Measurements from ENCODE around the genes LILRA1, FCAR, NCR1, UBE2S and C19orf85.

- RRBS, result no CpG with 5 or more reads among the region's 14 CpGs
Measured at GRCh38 chr19:54250600-54251323, 6.3 kb downstream of the LILRB5 start.

DNA sequence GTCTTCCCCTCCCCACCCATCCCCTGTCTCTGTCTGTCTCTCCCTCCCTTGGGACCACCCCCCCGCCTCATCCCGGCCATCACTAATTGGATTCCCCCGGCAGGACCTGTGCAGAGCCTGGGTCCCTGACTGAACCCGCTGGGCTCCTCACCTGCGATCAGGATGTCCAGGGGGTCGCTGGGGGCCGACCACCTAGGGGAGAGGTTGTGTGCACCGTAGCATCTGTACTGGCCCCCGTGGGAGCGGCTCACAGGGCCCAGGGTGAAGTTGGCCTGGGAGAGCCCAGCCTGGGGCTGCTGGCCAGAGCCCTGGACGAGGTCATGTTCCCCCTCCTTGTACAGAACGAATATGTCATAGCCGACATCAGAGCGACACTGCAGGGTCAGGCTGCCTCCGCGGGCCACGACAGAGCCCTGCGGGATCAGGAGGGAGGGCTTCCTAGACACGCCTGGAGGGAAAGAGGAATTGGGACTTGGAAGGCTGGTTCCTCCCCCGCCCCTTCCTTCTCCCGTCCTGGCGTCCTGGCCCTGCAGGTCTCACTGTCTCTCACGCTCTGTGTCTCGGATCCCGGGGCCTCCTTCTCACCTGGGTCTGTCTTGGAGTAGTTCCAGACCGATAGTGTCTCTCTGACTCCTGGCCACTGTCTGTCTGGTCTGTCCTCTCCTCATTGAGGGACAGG is 1.8 kb downstream of the LILRB5 start:
- RRBS, result no CpG with 5 or more reads among the region's 26 CpGs

GRCh38 chr19:54316608-54317541 is 3.9 kb upstream of the LILRA5 start:
- RRBS, result 56% methylated on average over 3 of the region's 26 CpGs

DNA sequence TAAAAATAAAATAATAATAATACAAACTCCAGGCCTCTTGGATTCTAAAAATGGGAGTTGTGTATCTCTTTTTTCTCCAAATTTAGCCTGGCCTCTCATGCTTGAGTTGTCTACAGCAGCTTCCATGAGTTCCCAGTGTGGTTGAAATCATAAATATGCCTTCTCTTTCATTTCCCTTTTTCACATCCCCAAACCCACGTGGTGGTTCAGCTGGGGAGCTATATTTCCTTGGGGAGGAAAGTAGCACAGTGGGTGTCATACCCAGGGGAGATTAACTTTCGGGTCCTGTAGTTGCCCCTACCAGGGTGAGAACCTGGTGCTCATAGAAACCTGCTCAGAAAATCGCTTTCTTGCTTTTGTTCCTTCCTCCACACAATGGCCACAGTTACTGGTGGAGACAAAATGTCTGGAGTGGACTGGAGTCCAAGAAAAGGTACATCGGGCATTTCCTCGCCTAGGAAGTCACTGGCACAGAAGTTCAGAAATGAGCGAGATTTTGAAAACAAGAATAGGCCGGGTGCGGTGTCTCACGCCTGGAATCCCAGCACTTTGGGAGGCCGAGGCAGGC is 7.0 kb upstream of the LILRA4 start:
- RRBS, result no CpG with 5 or more reads among the region's 10 CpGs

- RRBS, result no CpG with 5 or more reads among the region's 13 CpGs
Measured at GRCh38 chr19:54351989-54352900, 12.5 kb downstream of the LAIR1 start.

- RRBS, result no CpG with 5 or more reads among the region's 23 CpGs
Measured at GRCh38 chr19:54420805-54421440, 5.7 kb downstream of the TTYH1 start.

- RRBS, result 2% methylated on average over 6 of the region's 60 CpGs
Measured at GRCh38 chr19:54447933-54449148, 658 bp upstream of the LENG8 start.

DNA sequence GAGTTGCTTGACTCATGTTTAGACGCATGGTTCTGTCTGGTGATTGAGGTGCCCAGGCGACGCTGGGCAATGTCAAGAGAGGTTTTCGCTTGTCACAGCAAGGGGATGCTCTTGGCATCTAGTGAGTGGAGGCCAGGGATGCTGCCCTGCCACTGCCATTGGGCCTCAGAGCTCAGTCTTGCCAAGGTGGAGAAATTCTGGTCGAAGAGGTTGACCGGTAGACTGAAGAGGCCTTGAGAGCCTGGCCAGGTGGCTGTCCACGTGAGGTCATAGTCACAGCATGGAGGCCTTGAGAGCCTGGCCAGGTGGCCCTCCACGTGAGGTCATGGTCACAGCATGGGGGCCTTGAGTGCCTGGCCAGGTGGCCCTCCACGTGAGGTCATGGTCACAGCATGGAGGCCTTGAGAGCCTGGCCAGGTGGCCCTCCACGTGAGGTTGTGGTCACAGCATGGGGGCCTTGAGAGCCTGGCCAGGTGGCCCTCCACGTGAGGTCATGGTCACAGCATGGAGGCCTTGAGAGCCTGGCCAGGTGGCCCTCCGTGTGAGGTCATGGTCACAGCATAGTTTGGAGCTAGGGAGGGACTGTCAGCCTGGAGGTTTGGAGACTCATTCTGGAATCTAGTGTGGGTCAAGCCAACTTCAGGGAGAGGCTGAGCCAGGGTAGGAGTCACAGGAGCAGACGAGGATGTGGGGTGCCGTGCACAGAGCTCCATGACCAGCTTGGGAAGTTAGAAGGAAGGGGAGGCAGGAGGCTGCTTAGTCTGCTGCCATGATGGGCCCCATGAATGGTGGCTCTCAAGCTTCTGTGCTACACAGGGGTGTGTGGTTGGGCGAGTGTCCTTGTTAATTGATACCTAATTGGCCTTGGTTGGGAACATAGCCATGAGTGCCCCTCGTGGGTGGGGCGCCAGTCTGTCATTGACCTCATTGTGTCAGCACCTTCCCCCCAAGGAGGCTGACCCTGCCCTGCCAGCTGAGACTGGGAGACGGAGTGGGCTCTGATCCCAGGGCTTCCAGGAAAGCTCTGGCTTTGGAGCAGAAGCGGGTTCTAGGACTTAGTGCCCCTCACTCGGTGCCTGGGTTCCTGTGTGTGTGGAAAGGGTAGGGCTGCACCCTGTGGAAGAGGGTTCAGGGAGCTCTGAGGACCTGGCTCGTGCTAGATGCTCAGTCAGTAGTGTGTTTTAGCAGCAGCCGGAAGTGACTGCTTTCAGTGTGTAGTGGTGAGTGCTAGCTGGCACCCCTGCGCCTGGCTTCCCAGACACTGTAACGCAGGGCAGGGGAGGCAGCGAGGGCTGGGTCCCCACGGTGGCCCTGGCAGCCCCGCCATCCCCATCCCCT is 4.0 kb downstream of the LENG9 start:
- RRBS, result no CpG with 5 or more reads among the region's 27 CpGs

- RRBS, result no CpG with 5 or more reads among the region's 13 CpGs
Measured at GRCh38 chr19:54469570-54470496, 3.3 kb downstream of the CDC42EP5 start.

DNA sequence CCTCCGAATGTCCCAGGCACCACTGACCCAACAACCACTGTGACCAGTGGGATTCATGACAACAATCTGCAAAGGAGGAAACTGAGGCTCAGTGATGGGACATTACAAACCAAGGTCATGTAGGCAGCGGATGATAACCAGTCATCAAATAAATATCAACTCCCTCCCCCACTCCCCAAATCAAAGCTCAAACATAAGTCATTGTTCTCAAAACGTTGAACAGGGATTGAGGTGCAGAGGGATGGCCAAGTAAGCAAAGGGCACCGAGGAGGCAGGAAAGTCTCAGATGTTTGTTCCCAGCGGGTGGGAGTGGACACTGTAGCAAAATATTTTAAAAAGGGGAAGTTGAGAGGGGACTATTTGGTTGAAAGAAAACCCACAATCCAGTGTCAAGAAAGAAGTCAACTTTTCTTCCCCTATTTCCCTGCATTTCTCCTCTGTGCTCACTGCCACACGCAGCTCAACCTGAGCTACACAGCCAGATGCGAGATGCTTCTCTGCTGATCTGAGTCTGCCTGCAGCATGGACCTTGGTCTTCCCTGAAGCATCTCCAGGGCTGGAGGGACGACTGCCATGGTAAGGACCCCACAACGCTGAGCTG is at the start of gene LILRA1:
TSS of gene LILRA1 (plus strand) at position 427 of the 601 bp plus-strand sequence.
- RRBS, result no CpG with 5 or more reads among the region's 9 CpGs

DNA sequence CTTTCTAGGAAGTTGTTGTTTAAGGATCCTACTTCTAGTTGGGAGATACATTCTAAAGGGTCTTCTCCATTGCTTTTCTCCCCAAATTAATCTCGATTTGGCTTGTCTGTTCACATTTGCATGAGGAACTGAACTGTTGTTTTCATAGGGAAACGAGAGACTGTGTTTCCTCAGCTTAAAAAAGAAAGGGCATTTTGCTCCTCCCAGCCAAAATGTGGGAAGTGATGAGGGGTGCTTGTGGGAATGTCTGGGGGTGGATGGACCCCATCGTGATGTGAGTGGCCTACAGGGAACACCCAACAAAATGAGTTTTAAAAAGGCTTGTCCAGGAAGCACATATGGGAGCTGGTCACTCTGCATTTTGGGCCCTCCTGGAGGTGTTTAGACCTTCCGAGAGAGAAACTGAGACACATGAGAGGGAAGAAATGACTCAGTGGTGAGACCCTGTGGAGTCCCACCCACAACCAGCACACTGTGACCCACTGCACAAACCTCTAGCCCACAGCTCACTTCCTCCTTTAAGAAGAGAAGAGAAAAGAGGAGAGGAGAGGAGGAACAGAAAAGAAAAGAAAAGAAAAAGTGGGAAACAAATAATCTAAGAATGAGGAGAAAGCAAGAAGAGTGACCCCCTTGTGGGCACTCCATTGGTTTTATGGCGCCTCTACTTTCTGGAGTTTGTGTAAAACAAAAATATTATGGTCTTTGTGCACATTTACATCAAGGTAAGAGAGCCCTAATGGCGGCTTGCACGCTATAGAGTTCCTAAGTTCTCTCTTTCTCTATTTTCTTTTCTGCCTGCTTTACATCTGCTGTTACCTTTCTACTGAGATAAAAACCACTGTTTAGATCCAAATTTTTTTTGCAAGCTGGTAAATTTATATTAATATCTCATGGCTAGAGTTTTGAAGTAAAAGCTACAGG is 13.4 kb upstream of the LILRB1 start:
- RRBS, result no CpG with 5 or more reads among the region's 7 CpGs

DNA sequence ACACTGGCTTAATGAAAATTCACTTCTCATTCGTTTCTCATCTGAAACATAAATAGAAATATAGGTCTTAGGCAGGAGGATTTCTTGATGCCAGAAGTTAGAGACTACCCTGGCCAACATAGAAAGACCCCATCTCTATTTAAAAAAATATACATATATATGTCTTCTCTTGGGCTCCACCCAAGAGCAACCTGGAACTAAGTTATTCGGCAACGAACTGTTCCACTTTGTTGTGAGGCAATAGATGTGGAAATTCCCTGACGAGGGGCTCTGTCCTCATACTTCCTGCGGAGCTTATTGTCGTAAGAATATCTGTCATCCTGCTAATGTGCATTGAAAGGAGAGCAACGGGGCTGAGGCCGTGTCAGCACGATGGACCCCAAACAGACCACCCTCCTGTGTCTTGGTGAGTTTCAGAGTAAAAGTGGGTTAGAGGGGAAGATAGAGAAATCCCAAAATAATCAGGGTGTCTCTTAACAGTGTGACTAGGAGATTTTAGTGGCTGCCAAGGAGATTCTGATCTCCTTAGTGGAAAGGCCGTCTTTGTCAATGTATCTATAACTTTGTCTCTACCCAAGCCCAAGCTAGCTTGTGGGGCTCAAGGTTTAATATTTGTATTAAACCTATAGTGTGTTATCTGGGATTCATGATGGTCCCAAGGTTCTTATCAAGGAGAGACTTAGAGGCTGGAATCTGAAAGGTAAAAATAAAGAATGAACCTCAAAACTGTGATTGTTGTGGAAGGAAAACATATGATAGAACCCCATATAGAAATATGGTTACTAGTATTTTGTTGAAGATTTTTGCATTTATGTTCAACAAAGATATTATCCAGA is at the start of gene FCAR:
TSS of gene FCAR (plus strand) at position 318 of the 836 bp plus-strand sequence.
- RRBS, result no CpG with 5 or more reads among the region's 10 CpGs

GRCh38 chr19:54905522-54906809 is at the start of gene NCR1:
Gene NCR1, plus strand, starts transcription at chr19:54906148.
- RRBS, result 3% methylated on average over 2 of the region's 33 CpGs

- RRBS, result no CpG with 5 or more reads among the region's 29 CpGs
Measured at GRCh38 chr19:55141034-55141649, 7.9 kb downstream of the TNNT1 start.

GRCh38 chr19:55231846-55232761 is 3.5 kb upstream of the TMEM86B start:
- RRBS, result no CpG with 5 or more reads among the region's 24 CpGs

GRCh38 chr19:55324551-55325199 is 466 bp downstream of the TMEM150B start:
- RRBS, result no CpG with 5 or more reads among the region's 16 CpGs

- RRBS, result no CpG with 5 or more reads among the region's 22 CpGs
Measured at GRCh38 chr19:55347749-55348716, 6.5 kb downstream of the COX6B2 start.

DNA sequence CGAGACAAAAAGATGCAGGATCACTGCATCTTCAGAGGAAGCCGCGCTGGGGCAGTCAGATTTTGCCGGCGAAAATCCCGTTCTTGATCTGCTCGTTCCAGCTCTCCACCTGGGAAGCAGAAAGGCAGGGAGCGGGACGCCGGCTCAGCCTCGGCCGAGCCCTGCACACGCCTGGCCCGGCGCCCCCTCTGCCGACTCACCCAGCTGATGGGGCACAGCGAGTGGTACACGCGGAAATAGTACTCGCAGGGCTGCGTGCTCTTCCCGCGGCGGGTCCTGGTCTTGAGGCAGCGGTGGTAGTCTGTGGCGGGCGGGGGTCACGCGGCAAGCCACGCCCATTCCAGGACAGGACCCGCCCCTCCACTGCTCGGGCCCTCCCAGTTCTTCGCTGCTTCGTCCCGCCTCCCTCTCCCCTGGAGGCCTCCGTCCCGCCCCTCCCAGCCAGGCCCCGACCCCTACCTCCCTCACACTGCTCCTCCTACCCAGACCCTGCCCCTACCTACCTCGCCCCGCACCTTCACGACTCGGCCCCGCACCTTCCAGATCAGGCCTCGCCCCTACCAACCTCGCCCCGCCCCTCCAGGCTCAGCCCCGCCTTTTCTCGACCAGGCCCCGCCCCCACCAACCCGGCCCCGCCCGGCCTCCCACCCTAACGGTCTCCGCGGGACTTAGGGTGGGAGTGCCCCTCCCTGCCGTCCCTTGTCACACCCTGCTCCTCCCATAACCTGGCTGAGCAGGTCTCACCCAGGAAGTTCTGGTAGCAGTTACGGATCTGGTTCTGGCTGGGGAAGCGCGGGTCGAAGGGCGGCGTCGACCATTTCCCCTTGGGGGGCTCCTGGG is 633 bp downstream of the COX6B2 start:
- RRBS, result 3% methylated on average over 14 of the region's 63 CpGs

DNA sequence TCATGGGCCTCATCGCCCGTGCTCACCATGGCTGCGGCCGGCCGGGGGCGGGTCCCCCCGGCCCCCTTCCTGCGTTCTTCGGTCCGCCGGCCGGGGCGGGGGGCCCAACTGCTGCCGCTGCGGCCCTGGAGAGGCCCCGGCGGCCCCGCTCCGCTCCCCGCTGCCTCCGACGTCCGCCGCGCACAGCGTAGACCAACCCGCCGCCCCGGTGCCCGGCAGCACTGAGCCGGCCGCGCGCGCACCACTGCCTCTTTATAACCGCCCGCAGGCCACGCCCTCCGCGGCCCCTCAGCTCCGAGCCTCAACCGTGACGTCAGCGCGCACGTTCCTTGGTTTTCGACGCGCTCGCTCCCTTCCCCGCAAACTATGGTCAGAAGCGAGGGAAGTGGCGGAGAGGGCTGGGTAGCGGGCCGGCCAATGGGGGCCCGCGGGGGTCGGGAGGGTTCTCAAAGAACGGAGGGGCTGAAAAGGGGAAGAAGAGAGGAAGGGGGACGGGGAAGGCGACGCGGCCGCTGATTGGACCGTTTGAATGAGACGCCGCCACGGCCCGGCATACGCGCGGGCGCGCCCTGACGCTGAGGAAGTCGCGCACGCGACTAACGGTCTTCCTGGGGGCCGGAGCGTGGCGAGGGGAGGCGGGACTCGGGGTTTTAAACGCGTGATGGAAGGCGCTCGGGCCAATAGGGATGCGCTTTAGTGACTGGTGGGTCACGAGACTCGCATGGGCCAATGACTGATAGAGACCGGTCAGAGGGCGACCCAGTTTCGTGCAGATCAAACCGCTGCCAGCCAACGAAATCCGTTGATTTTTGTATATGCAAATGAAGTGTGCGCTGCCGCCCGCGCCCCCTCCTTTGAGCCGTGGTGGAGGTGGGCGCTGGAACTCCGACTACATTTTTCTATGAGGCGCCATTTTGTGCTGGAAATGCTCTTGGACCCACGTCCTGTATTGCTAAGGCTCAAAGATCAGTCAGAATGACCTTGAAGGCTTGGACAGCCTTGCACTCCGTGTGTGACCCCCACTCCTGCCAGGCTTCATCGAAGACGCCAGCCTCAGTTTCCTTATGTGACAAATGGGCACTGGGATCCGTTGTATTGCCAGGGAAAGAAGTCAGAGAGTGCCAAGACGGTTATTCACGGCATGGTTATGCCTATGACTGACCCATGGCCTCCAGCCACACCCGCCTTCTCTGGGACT is at the start of gene UBE2S:
TSS of gene UBE2S (minus strand) at position 228 of the 1,198 bp plus-strand sequence.
- RRBS, result 2% methylated on average over 24 of the region's 114 CpGs

DNA sequence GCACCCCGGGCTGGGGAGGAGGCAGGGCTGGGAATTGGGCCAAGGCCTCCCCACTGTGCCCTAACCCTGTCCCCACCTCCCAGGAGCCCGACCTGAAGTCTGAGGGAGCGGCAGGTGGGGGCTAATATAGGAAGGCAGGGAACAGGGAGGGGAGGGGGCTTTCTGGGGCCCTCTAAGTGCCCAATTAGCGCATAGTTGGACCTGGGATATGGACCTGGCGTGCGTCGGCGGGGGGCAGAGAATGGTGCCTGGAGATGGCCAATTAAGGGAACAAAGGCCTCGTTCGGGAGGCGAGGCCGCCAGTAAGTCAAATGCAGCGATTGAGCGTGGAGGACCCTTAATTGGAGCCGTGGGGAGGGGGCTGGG is at the start of gene C19orf85:
TSS of gene C19orf85 (minus strand) at position 101 of the 366 bp plus-strand sequence.
- RRBS, result no CpG with 5 or more reads among the region's 15 CpGs

All from AG09309 (cell line).